Measurements from ENCODE around the genes H2AC12, ZNF391, H2BC17, ZSCAN9 and GPX6.

- PRO-cap, 2 experiments, result no peak in any of the 2 experiments
These were observed 40.4 kb downstream of the H2BC11 start for GRCh38 chr6:27092187-27092627.

GRCh38 chr6:27096922-27097764 is 35.5 kb downstream of the H2BC11 start:
- PRO-cap, 2 experiments, result peak in 2 of 2 experiments; most common plus-strand start chr6:27097301 (in 2)

DNA sequence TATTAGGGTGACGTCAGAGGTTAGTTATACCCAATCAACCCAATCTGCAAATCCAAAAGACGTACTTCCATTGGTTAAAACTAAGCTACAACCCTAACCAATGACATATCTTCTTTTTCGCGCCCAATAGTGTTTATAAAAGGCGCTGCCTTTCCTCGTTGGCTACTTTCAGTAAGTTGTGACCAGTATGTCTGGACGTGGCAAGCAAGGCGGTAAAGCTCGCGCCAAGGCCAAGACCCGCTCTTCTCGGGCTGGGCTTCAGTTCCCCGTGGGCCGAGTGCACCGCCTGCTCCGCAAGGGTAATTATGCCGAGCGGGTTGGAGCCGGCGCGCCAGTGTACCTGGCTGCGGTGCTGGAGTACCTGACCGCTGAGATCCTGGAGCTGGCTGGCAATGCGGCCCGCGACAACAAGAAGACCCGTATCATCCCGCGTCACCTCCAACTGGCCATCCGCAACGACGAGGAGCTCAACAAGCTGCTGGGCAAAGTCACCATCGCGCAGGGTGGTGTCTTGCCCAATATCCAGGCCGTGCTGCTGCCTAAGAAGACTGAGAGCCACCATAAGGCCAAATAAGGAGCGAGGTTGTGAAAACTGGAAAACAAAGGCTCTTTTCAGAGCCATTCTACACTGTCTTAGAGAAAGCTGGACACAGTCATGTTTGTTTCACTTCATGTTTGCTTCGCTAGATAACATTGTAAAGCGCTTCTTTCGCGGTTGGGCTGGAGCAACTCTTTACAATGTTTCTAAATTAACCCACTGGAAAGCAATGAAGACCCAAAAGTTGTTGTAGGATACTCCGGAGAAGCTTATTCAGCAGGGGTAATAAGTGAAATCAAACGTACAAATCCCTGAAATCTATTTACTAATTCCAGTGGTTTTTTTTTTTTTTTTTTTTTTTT is at the start of gene H2AC12:
Gene H2AC12 (plus strand): TSS at position 165 of the 900 bp plus-strand sequence.
- PRO-cap, 2 experiments, result peak in 2 of 2 experiments; most common plus-strand start position 165 of the sequence (in 2); most common minus-strand start position 396 of the sequence (in 1)

DNA sequence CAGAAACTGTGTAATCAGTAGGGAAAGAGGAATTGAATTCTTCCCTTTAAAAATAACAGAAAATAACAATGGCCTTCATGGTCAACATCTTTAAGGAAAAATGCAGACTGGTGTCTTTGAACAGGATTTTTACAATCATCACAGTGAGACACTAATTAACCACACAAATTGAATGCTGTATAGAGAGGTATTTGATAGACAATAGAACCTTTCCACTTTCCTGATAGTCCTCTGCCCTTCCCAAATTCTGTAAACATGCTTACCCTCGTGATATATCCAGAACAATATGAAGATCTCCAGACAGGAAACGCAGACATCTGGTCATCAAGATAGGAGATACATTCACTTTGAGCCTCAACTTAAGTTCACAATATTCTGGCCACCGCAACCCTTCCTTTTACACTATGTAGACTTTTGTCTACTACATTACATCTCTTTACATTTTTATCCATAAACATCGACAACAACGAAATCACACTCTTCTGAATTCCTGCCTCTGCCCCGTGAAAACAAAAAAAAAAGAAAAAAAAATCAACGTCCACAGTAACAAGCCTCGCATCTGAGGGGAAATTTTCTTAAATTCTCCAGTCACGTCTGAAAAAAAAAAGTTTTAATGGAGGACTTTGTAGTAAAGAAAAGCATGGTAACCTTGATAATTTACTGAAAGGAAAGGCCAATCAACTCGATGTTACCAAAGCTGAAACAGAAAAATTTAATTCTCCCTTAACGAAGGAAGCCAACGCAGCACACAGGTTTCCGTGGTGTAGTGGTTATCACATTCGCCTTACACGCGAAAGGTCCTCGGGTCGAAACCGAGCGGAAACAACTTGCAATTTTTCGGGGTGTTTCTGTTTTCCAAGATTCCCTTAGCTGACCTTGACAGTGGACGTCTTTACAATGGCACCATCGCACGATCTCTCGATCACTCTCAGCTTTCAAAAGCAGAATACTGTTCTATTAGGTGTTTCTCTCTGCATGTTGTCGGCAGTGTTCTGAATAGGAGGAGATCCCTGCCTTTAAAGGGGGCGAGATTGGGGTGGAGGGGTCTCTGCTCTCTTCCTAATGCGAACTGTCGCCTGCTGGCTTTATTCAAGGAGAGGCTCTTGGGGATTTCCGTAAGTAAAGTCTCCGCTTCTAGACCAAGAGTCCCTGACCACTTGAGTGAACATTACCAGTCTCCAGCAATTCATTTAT is 21.8 kb downstream of the POM121L2 start:
- PRO-cap, 2 experiments, result no peak in any of the 2 experiments

GRCh38 chr6:27318931-27319383 is 6.9 kb upstream of the POM121L2 start:
- PRO-cap, 2 experiments, result no peak in any of the 2 experiments

GRCh38 chr6:27388076-27389436 is at the start of gene ZNF391:
ZNF391 (plus strand) TSS chr6:27388759.
- PRO-cap, 2 experiments, result peak in 1 of 2 experiments; most common plus-strand start chr6:27388759 (in 1); most common minus-strand start chr6:27388867 (in 1)

DNA sequence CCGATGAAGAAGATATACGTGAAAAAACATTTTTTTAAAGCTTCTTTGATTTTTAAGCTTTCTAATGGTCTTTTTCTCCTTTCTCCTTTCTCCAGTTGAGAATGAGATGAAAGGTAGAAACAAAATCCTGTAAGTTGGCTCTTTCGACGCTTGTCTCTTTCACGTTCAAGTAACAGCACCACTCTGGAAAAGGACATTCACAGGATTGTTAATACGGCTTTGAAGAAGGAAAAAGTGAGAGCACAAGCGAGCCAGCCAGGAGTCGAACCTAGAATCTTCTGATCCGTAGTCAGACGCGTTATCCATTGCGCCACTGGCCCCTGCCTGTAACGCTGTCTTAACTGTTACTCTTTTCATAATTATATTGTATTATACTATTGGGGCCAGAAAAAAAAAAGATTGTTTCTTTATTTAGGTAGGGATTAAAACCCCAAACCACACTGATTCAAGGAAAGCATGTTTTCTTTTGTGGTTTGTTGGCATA is 137.4 kb downstream of the H2BC13 start:
- PRO-cap, 2 experiments, result peak in 2 of 2 experiments; most common minus-strand start position 326 of the sequence (in 2)

DNA sequence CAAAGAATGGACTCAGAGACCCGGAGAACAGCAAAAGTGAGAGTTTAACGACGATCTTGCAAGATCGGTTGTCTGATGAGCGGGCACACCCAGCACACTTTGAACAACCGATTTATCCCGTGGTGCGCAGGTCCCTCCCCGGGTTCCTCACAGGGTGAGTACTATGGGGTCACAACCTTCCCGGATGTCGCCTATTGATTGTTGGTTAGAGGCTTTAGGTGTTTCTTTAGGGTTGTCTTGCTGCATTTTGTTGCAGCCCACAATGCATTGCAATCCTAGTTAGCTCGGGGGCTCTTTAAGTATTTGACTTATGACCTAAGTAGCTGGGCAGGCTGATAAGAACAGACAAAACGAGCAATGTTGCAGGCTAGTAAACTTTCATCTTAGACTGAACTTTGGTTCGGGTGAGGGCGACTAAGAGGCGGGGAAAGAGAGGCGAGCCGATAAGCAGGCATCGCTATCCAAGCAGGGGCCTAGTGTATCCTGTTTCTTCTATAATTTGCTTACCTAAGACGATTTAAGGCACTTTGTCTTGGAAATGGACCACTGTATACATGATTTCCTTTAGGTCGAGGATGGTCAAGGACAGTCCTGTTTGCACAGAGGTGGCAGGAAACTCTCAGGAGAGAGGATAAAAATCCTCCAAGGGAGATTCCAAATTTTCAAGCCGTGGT is 14.8 kb downstream of the H2BC13 start:
- PRO-cap, 2 experiments, result no peak in any of the 2 experiments

- PRO-cap, 2 experiments, result peak in 2 of 2 experiments; most common minus-strand start chr6:27795948 (in 2)
These were observed 11.9 kb downstream of the H2BC13 start for GRCh38 chr6:27795777-27796274.

- PRO-cap, 2 experiments, result peak in 2 of 2 experiments; most common plus-strand start chr6:27824482 (in 1); most common minus-strand start chr6:27824547 (in 2)
These were observed 898 bp downstream of the H4C11 start for GRCh38 chr6:27824367-27825613.

- PRO-cap, 2 experiments, result peak in 2 of 2 experiments; most common plus-strand start chr6:27893425 (in 2); most common minus-strand start chr6:27894040 (in 2)
These were observed at the start of gene H2BC17 for GRCh38 chr6:27893315-27894274. H2BC17 (plus strand) TSS chr6:27893425.

DNA sequence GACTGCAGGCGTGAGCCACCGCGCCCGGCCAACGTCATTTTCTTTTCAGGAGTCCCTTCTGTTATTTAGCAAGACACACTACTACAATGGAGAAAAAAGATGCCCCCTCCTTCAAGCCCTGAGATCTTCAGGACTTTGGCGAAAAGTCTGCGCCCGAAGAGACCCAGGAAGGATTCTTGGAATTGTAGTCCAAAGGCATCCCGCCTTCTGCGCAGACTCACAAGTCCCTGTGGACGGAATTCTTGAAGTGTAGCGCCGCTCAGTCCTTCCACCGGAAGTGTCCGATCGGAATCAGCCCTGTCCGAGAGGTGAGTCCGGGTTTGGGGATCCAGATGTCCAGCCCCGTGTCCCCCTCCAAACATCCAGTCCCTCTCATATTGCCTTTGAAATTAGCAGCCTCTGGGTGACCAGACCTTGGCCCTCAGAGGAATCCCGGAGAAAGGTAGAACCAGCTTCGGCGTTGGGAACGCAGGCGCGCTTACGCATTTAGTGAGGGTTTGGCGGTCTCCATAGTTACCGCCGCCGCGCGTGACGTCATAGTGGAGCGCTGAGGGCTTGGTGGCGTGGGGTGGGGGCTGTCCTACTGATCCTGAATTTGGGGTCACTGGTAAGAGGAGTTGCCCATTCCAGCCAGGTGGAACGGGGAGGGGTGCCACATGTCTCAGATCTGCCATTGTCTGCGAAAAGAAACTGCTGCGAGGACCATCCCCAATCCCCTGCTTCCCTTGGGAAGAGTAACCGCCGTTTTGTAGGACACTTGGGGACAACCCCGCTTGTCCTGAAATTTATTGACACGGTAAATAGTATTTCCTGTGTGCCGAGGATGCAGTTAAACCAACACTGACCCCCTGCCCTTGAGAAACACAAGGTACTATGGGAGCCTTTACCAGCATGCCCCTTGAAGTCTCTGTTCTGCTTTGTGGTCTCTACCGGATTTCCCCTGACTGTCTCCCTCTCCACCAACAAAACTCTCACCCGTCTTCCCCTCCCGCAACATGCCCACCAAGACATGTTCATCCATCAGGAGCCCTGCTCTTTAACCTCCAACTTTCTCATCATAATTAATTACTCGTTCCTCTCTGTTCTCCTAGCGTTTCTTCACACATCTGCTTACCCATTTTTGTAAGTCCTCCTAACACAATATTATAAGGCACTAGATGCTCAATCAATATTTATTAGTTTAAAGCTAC is 690 bp downstream of the ZNF165 start:
- PRO-cap, 2 experiments, result peak in 2 of 2 experiments; most common plus-strand start position 624 of the sequence (in 2); most common minus-strand start position 441 of the sequence (in 2)

- PRO-cap, 2 experiments, result peak in 1 of 2 experiments; most common plus-strand start chr6:28213033 (in 1)
These were observed 12.7 kb upstream of the ZSCAN9 start for GRCh38 chr6:28212092-28213109.

- PRO-cap, 2 experiments, result no peak in any of the 2 experiments
These were observed at the start of gene ZSCAN9 for GRCh38 chr6:28225044-28226154. ZSCAN9 (plus strand) TSS chr6:28225275.

DNA sequence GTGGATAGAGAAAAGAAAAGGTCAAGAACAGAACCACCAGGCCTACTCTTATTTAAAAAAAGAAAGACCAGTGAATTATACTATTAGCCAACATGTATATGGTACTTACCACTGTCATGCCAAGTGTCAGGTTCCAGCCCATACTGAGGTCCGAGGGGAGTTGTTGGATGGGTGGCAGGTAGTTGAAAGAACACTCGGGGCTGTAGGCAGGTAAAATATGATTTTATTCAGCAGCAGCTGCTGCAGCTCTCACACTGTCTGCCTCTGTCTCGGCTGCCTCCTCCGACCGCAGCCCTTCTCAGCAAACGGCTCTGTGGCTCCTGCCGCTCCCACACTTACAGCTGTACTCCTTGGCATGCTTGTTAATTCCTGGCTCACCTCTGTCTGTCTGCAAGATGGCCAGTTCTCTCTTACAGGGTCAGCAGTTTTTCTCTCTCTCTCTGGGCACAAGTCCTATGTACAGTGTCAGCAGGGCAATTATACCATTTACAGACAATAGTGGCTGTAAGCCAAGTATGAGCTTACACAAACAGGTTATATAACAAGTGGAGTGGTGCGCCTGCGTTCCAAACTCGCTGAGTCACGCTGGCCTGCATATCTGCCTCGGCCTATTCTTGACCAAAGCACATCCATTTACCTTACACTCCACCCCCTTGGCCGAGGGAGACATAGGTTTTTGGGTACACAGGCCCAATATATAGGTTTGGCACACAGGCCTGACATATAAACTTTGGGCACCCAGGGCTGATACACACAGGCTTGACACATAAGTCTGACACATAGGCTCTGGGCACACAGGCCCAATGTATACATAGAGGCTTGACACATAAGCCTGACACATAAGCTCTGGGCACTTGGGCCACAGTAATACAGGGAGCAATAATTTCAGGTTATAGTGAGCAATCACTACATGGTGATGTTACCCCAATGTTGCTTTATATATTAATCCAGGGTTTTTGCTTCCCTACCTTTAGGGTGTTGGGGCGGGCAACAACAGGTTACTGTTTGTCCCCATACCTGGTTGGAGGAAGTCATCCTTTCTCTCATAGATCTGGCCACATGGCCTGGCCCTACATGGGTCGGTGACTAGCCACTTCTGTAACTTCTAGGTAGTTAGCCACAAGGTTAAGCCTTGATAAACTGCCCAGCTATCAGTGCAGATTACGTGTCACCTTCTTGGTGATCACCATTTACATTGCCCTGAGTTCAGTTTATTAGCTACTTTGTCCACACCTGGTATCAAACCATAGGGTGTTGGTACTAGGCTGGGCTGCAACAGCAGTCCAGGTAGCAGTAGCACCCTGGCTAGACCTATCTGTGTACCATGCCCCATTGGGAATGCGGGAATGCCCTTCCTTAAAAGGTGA is 4.5 kb downstream of the ZKSCAN3 start:
- PRO-cap, 2 experiments, result no peak in any of the 2 experiments

DNA sequence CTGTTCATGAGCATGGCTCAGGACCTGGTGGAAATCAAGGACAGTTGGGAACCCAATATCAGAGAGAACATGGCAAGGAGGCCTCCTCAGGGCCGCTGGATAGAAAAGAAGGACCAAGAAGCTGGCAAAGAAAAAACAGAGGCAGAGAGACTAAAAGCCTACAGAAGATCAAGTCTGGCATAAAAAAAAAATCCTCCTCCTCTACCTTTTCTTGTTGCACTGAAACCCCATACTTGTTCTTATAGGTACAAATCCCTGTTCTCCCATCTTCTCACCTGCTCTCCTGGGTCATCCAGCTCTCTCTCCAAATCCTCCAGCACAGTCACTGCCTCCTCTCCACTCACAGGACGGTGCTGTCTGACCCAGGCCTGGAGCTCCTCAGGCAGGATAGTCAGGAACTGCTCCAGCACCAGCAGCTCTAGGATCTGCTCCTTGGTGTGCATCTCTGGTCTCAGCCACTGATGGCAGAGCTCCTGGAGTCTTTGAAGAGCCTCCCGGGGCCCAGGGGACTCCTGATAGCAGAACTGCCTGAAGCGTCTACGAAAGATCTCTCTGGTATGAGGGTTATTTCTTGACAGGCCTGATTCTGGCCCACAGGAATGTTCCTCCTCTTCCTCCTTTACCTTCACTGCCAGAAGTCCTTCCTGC is 7.6 kb downstream of the ZSCAN23 start:
- PRO-cap, 2 experiments, result no peak in any of the 2 experiments

GRCh38 chr6:28515709-28516109 is at the start of gene GPX6:
GPX6 (minus strand) TSS chr6:28515793.
- PRO-cap, 2 experiments, result no peak in any of the 2 experiments

GRCh38 chr6:28555146-28555581 is 29.5 kb downstream of the GPX5 start:
- PRO-cap, 2 experiments, result no peak in any of the 2 experiments

- PRO-cap, 2 experiments, result no peak in any of the 2 experiments
These were observed 29.1 kb upstream of the SCAND3 start for GRCh38 chr6:28615839-28616944.

DNA sequence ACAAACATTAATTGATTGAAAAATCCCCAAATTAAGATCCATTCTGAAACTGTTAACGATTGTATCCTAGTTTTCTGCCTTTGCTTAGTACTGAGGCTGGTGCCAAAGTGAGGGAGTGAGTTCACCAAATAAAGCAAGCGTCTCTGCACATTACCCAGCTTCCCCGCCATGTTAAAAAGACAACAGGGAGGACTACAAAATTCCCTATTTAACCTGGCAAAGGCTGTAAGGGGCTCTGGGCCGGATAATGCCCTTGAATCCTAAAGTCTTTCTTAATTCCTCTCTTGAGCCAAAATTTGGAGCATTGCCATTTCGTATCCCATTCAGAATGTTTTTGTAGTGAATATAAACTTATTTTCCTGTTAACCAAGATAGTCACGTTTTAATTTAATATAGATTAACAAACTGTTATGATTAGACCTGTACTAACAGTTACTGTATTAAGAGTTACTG is 62.0 kb upstream of the SCAND3 start:
- PRO-cap, 2 experiments, result no peak in any of the 2 experiments

Data from helper T cell (primary cell).